LHCN-M2 (cell line): ENCODE measurements around a stretch of chr15.

DNA sequence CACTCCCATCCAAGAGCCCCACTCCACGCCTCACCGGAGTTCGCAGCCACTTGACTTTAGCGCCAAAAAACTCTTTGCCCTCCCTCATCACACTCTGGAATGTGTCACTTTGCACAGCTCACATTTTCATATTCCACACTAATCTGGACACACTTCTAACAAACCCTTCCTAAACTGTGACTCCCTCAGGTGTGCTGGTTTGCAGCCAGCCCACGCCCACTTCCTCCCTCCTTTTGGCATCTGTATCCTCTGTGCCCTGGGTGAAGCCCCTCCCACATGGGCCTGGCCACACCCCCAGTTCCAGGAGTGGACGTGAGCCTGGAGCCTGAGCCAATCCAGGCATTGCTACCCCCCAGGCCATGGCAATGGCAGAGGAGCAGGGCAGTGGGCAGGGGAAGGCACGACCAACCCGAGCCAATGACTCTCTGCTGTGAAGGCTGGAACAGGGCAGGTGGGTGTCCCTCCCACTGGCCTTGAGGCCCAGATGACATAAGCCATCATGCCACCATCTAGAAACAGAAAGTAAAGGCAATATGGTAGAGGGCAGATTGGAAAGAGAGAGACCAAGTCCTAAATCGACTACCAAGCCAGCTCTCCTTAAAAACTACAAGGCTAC, 18.7 kb downstream of the FAM174B start:
- RAMPAGE, long total RNA: no peak

DNA sequence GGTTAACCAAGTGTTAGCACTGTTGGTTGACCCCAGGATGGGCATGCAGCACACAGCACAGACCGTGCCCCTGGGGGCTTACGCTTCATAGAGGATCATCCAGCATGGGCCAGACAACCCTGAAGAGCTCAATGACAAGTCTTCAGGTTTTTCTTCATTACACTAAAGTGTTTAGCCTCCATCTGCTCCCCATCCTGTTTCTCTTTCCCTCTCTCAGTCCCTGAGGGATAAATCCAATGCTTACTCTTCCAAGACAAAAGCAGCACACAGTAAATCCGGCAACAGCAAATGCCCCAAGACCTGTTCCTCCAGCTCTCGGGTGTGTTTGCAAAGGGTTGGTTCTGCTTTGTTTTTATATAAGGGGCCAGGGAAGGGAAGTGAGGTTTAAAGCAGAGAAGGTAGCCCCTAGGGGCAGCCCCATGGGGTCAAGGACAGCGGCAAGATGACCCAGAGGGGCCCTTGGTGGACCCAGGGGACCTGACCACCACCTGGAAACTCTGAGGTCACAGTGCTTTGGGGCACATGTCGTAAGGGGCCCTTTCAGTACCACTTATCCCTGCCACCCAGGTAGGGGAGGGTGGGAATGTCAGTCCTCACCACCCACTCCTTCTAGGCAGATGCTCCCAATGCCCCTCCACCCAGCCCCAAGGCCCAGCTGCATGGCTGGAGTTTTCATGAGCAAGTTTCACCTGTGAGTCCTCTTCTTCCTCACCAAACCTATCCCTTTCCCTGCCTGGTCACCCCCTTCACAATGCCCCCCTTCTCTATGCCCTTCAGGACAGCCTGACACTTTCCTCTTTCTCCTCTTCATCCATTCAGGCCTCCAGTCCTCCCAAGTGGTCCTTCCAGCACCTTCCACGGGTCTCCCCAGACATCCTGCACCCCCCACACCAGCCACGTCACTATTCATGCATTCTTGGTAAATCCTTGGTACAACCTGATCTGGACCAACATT, 10.0 kb downstream of the FAM174B start:
- RAMPAGE, long total RNA: no peak

DNA sequence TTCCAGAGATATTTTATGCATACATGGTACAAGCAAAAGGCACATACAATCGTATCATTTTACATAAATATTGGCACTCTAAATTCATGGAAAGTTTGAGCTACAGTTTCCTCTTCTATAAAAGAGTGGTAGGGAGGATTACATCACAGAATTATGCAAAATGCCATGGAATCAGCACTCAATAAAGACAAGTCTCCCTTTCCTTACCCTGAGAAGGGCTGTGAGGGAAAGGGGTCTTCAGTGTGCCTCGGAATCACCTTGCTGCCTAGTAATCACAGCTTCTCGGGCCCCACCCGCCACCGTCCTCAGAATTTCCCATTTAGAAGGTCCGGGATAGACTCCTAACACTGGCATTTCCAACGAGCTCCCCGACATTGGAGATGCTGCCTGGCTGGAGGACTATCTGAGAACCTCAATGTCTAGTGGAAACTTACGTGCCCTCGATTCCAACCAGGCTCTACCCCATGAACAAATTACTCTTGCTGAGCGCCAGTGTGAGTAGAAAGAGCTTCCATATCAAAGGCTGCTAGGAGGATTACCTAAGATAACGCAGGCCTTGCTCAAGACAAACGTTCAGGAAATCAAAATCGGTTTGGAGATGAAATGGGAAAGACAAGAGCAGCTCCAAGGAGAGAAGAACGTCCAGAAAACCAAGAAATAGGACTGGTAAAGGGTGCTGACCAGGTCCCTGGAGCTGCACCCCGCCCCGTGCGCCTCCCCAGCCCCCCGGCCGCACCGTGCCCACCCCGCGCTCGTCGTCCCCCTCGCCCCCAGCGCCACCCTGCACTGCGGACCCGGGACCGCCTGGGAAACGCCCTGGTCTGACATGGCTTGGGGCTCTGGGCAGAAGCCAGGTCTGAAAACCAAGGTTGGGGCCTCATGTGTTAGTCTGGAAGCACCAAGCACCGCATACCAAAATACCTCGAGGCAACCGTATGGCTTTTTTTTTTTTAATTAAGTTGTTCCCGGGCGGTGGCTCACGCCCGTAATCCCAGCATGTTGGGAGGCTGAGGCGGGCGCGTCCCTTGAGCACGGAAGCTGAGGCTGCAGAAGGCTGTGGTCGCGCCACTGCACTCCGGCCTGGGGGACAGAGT, 91.9 kb upstream of the CHD2 start:
- RAMPAGE, long total RNA: no peak

- RAMPAGE, long total RNA: no peak
Measured at GRCh38 chr15:92831246-92832317, 68.5 kb upstream of the CHD2 start.

DNA sequence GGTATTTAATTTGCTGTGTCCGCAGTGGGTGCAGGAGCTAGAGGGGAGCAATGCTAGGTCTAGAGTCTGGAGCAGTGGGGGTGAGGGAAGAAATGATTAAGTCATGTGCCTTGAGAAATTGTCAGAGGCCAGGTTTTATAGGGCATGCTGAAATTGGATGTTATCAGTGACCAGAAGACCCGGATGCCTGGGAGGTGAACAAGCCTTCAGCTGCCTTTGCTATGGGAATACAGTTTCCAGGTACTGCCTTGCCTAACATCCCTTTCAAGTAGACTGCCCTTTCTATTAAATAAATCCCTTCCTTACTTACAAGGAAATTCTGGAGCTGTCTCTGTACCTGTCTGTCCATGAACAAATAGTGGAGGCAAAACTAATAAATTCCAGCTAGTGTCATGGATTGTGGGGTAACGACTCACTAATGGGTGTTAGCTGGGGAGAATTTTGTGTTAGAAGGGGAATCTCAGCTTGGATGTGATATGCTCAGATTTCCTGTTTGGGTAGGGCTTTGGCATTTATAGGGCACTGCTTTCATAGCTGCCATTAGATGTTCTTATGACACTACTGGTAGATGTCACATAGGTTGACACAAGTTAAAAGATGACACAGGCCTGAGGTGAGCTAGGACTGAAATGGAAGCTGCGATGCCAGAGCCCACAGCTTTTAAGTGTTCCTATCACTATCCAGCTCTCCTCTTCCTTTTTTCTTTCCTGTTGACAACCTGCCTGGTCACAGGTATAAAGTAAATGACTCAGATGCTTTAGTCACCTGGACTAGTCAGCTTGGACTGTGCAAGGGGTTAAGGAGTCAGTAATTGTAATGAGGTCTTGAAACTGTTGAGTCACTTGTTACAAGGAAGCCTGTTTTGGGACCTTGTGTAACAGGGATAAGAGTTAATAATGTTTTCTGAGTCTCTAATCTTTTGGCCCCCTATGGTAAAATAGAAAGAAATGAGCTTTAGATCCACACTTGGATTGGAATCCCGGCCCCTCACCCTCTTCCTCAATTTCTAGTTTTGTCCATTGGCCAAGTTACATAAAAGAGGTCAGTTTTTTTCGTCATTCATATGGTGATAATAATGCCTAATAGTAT, 21.4 kb downstream of the CHD2 start:
- RAMPAGE, long total RNA: no peak

GRCh38 chr15:92922416-92922862, 22.3 kb downstream of the CHD2 start:
- RAMPAGE, long total RNA: no peak

GRCh38 chr15:92937433-92937667, 37.2 kb downstream of the CHD2 start:
- RAMPAGE, long total RNA: no peak

DNA sequence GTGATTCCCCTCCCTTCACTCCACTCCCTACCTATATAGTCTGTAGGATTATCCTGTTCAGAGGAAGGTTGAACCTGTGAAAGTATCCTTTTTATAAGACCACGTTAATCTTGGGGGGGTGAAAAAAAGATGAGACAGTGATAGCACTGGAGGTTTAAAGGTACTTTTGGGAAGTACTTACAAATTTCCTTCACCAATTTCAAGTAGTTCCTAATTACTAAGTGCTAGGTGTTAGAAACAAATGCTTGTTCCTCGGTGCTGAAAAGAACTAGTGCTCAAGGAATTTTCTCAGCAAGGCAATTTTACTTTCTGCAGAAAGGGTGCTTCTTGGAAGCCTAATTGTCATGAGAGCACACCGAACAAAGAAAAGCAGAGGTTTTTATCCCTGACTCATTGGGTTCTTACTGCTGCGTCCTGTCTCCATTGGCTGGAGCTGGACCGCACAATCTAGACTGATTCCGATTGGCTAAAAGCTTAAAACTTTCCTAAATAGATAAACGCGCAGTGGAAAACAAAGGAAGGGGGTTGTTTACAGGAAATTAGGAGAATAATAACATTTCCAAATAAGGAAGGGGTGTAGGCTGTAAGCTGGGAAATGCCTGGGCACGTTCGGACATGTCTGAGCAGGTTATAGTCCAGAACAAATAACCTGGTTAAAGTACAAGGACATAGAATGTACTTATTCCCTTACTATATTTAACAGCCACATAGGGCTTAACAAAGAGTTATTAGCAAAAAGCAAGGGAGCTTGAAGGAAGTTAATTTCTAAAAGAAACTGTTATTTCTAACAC, 49.6 kb downstream of the CHD2 start:
- RAMPAGE, long total RNA: no peak

DNA sequence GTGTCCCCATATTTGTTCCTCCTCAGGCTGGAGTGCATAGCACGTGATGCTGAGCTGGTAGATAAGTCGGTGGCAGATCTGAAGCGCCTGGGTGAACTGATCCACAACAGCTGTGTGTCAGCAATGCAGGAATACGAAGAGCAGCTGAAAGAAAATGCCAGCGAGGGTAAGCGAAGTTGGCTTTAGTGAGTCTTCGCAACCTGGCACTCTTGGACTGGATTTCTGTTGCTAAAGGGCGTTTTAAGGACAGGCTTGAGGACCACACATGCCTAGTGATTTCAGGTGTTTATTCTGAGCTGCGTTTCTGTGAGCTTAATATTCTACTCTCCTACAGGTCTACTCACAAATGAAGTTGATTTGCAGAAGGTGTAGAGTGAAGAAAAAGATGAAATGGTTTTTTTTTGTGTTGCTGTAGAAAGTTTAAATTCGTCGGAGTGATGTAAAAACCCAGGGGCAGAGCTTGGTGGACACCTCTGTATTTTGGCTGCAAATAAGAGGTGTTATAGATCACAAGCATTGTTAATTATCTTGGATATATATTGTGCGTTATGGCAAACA, 92.8 kb downstream of the CHD2 start:
- RAMPAGE, long total RNA: no peak

GRCh38 chr15:92996433-92997158, 92.4 kb downstream of the RGMA start:
- RAMPAGE, long total RNA: no peak

GRCh38 chr15:93420313-93420512, 331.2 kb upstream of the RGMA start:
- RAMPAGE, long total RNA: no peak

DNA sequence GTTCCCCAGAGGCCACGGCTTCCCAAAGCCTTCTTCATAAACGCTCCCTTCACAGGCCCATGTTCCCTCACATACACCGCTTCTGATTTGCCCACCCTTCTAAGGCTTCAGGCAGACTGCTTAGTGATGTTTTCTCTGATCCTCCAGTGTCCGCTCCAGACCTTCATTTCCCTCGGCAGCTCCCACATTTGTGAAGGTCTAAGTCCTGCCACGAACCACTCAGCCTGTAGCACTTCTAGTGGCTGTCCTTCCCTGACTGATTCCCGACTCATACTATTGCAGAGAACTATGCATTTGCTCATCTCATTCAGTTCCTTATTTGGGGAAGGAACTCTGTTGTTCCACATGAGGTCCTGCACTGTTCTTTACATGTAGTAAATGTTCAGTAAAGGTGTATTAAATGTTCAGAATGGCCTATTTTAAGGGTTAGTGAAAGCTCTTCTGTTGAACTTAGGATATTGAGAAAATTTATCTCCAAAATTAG, 525.8 kb upstream of the RGMA start:
- RAMPAGE, long total RNA: no peak

DNA sequence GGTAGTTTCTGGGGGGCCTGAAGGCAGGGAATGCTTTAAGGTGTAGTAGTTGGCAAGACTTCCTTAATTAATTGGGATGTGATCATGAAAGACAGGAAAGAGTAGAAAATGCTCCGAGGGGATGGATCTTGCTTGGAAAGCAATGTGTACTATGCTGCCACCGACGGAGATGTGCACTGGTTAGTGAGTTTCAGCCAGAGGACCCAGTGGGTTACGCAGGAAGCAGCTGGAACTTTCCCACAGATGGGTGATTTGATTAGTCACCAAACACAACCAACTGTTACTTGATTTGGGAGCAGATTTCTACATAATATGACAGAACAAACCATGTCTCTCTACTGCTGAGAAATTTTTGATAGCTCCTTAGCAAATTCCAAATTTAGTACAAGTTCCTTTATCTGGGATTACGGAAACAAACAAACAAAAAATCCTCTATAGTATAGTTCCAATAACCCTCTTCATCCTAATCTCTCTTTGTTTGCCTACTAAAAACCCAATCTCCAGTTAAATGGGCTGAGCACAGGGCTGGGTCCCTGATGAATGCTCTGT, 245.4 kb upstream of the MCTP2 start:
- RAMPAGE, long total RNA: no peak

GRCh38 chr15:94297669-94297958, 66.3 kb downstream of the MCTP2 start:
- RAMPAGE, long total RNA: no peak

GRCh38 chr15:94314811-94315116, 83.4 kb downstream of the MCTP2 start:
- RAMPAGE, long total RNA: no peak

- RAMPAGE, long total RNA: no peak
Measured at GRCh38 chr15:94406427-94407159, 175.2 kb downstream of the MCTP2 start.

GRCh38 chr15:94855342-94856102, 624.2 kb downstream of the MCTP2 start:
- RAMPAGE, long total RNA: no peak

DNA sequence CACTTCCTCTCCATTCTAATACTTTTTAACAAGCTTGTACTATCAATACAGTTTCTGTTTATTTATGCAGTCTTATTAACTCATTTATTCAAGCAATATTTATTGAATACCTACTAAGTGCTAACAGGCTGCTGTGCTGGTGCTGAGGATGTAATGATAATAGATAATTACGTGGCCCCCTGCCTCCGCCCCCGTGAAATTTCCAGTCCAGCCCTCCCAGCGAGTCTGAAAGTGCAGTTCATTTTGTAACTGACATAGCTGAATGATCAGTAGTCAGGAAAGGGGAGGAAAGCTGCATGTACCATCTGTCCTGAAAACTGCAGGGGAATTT, 736.7 kb downstream of the MCTP2 start:
- RAMPAGE, long total RNA: no peak

DNA sequence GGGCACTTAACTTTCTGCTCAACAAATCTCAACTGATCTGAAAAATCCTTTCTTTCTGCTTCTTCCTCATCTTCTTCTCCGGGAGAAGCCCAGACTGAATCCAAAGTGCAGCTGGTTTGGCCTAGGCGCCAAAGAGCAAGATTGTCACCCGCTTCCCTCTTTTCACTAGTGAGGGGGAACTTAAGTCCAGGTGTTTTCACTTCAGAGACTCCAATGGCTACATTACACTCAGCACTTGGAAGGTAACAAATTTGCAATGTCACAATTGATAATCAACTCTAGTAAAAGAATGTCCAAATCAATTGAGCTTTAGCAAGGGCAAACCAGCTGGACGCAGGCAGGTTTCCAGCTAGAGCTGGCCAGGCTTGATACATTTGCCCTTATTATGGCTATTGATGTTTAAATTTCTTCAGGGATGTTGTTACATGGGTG, 844.2 kb downstream of the MCTP2 start:
- RAMPAGE, long total RNA: no peak

- RAMPAGE, long total RNA: no peak
Measured at GRCh38 chr15:95163020-95163219, 931.6 kb downstream of the MCTP2 start.